ENCODE results near the gene BRWD1.

GRCh38 chr21:38912761-38913823 is 107.4 kb downstream of the ETS2 start:
- PRO-cap, result bidirectional peak, plus-strand start at chr21:38913233, minus-strand start at chr21:38913201; bidirectional peak, plus-strand start at chr21:38913682, minus-strand start at chr21:38913575

- PRO-cap, result unidirectional peak, minus-strand start at chr21:38915171
These were observed 108.9 kb downstream of the ETS2 start for GRCh38 chr21:38914380-38915323.

DNA sequence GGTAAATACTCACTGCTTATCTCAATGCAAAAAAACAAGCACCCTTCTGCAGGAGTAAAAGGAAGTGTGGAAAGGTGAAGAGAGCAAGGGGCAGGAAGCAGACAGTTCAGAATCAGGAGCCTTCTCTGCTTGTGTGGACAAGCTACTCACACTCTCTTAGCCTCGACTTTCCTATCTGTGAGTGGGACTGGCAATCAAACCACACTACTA is 149.0 kb downstream of the ETS2 start:
- PRO-cap, result no peak

DNA sequence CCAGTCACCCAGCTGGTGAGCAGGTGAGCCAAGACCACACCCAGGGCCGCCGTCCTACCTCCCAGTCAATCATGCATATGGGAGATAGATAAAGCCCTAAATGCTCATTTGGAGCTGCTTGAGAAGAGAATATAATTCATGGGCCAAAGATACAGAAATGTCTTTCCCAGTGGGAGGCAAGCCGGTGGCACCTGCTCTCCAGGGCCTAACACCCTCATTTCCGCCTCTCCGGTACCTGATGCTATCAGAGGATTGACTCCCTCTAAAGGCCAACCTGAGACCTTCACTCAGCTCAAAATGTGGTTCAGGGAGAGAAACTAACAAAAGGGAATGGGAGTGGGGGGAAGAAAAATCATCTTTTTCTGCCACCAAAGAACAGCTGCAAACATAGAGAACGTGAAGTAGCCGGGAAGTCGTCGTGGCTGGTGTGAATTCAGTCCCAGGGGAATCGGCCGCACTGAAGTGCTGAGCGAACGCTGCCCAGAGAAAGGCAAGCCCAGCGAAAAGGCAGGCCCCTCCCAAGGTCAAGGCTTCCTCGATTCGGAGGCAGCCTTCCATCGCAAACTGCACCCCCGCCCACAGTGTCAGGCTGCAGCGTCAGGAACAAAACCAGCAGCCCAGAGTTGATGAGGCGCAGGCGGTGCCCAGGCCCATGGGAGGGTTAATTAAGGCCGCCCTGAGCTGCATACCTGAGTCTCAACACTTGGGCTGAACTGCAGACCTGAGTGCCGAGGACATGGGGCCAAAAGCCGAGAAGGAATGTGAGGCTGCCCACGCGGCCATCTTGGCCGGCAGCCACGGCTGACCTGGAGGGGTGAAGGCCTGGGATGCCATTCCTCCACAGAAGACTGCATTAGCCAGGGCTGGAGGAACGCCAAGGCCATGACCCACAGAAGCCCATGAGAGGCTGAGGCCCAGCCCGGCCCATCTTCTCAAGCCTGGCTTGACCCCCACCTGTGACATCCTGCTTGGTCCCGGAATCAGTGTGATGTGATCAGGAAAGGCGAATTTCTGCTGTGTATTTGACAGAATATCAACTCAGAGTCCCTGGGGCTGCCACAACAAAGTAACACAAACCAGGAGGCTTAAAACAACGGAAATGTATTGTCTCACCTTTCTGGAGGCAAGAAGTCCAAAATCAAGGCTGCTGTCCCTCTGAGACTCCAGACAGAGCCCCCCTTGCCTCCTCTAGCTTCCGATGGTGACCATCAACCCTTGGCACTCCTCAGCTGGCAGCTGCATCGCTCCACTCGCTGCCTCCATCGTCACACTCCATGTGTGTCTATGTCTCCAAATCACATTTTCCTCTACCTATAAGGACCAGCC is 160.0 kb downstream of the PSMG1 start:
- PRO-cap, result bidirectional peak, plus-strand start at position 620 of the sequence, minus-strand start at position 459 of the sequence

GRCh38 chr21:39183689-39184534 is 661 bp upstream of the PSMG1 start:
- PRO-cap, result bidirectional peak, plus-strand start at chr21:39183936, minus-strand start at chr21:39183826; bidirectional peak, plus-strand start at chr21:39184000, minus-strand start at chr21:39184010

DNA sequence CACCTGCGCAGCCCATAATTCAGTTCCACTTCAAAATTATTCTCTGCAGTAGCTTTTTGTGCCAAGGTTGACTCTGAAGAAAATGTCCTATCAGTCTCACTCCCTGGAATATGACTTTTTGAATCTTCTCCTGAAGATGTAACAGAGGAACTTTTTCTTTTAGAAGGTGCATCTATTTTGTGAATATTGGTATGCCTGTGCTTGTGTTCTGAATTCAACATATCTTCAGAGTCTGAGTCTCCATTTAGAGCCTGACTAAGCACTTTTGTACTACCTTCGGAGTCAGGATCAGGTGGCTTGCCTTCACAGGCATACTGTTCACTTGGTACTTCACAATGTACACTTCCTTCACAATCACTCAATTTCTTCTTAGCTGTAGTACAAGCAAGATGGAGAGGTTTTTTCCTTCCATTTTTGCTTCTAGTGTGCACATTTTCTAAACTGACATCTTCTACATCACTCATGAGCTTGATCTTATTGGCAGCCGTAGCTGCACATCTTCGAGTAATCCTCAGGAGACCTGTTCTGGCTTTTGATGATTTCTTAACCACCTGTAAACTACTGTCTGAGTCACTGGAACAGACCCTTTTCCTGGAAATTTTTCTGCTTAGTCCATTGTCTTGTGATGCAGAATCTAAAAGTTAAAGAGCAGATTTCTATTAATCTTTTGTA is 13.7 kb upstream of the PSMG1 start:
- PRO-cap, result no peak

DNA sequence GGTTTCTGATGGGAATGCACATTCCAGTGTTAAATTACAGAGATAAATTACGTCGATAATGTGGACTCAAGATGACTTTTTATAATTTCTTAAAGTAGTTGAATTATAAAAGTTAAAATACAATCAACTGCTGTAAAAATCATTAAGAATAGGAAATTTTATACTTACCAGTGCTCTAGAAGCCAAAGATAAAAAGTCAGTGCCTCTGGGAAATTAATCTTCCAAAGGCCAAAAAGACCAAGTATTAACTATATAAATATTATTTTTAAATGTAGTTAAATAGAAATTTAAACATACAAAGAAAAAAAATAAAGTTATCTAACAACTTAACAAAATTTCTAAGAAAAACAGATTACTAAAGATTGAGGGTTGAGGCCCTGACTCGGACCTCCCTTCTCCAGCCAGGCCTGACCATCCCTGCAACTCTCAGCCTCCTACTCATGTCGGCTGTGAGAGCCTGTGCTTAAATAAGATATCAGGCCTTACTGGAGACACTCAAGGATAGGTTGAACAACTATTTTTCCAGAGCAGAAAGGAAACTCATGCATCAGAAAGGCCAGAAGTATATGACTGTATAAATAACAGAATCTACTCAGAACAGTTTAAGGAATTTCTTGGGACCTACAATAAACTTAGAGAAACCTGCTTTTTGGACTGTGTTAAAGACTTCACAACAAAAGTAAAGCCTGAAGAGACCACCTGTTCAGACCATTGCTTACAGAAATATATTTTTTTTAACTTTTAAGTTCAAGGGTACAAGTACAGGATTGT is 33.0 kb upstream of the PSMG1 start:
- PRO-cap, result no peak

GRCh38 chr21:39313152-39314200 is at the start of gene BRWD1:
TSS of gene BRWD1 (minus strand) at chr21:39313632.
- PRO-cap, result bidirectional peak, plus-strand start at chr21:39313377, minus-strand start at chr21:39313311; bidirectional peak, plus-strand start at chr21:39313686, minus-strand start at chr21:39313614; bidirectional peak, plus-strand start at chr21:39313910, minus-strand start at chr21:39313789

DNA sequence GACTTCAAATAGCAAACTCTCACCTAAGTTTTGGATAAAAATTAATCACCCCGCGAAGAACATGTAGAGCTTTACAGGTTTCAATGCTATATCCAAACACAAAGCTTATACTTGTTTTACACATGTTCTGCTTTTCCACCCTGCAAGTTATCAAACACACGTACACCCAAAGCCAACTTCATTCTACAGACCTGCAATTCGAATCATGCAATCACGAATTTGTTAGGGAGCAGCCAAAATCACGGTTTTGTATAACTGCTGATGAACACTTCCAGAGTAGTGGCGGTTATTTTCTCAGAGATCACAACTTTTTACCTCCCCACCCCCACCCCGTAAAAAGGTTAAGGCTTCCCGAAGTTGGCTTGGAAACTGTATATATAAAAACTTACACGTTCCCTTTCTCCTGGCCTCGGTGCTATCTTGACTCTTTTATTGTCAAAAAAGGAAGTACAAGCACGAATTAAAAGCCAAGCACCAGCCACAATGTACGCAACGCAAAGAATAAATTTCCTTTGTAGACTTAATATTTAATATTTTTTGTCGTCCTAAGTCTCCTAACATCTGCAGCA is 1.3 kb downstream of the HMGN1 start:
- PRO-cap, result no peak

GRCh38 chr21:39788378-39788955 is 43.5 kb downstream of the IGSF5 start:
- PRO-cap, result no peak

DNA sequence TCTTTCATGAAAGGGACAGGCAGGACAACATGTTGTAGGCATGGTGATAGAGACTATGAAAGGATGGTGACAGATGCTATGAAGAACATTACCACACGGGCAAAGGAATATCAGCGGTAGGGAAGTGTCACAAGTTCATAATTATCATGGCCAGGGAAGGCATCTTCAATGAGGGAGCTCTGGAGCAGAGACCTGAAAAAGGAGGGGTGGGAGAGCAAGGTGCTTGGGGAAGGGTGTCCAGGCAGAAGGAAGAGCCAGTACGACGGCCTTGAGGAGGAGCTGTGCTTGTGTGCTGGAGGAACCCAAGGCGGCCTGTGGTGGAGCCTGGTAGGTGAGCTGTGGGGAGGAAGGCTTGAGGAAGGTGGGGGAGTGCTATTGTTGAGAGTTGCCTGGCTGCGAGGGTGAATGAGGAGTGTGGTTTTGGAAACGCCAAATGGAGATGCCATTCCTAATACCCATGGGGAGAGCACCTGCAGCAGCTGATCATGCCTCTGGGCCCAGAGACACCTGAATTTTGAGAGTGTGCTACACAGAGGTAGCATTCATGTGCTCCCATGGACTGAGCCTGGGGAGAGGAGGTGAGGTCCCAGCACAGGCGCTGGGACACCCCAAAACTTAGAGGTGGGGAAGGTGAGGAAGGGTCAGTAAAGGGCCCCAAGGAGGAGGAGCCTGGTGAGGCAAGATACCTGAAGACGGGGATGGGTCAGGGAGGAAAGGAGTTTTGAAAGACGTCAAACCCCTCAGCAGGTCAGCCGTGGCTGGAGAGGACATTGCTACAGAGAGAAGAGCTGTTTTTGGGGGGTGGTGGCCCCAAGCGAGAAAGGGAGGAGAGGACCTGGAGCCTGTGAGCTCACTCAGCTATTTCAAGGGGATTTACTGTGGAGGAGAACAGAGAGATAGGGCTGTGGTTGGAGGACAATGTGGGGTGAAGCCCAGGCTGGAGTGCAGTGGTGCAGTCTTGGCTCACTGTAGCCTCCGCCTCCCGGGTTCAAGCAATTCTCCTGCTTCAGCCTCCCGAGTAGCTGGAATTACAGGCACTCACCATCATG is 35.5 kb downstream of the BACE2 start:
- PRO-cap, result no peak

GRCh38 chr21:41227583-41228408 is 59.8 kb downstream of the BACE2 start:
- PRO-cap, result no peak

GRCh38 chr21:41275105-41275843 is 41.3 kb upstream of the FAM3B start:
- PRO-cap, result no peak

- PRO-cap, result no peak
These were observed 12.6 kb upstream of the FAM3B start for GRCh38 chr21:41304000-41304502.

DNA sequence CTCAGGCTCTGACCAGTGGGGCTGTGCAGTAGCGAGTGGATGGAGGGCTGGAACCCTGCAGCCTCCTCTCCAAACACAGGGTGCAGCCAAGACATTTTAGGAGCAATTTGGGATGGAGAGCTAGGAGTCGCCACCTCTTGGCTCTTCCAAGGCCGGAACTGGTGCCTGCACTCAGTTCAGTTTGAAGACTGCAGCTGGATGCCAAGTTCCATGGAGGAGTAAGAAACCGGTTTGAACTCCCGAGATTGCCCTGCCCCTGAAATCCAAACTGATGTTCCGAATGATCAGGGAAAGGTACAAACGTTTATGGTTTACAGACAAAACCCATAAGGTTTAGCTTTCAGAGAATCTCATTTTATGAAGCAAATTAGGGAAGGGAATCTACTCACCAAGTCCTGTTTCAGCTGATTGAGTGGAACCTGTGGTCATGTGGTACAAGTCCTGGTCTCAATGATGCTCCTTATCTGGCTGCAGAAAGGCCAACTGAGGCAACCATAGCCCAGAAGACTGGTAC is 3.0 kb downstream of the MX1 start:
- PRO-cap, result no peak

DNA sequence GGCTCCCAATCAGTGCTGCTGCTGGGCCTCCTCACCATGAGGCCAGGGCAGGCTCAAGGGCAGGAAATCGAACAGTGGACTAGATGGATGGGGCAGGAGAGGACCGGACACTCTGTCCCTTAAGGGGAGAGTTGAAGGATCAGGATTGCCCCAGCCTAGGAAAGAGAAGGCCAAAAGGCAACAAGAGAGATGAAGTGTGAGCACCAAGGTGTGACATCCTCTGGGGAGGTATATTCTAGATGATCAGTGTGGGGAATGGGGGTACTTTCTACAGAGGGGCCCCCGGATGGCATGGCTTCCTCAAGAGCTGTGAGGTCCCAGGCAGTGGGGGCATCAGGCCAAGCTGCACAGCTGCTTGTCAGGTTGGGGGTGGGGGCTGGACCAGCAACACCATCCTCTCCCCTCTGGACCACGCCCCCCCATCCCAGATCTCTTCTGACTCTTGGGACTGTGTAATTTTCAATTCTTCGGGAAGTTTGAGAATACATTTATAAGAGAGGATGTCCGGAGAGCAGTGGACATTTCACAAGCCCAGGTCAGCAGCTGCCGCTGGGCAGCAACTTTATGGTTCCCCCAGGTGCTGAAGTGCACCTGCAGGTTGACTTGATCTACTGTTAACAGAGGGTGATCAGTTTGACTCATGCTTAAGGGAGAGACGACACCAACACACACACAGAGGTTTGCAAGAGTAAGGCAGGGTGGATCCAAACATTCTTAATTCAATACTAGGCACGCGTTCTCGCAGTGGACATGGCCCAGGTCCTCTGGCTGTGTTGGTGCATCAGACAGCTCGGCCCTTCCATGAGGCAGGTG is 34.1 kb downstream of the MX1 start:
- PRO-cap, result no peak

GRCh38 chr21:41485679-41486360 is 22.1 kb downstream of the TMPRSS2 start:
- PRO-cap, result no peak

DNA sequence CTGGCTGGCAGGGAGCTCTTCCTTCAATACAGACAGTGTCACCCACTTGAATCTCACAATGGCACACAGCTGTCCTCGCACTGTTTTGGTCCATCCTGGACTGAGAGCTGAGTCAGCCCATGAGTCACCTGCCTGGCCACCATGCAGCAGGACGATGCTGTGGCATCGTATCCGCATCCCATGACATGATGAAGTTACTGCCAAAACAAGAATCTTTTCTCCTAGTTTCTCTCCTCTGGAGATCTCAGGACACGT is 6.0 kb downstream of the TMPRSS2 start:
- PRO-cap, result no peak

- PRO-cap, result no peak
These were observed 125.7 kb downstream of the RIPK4 start for GRCh38 chr21:41641070-41641646.

DNA sequence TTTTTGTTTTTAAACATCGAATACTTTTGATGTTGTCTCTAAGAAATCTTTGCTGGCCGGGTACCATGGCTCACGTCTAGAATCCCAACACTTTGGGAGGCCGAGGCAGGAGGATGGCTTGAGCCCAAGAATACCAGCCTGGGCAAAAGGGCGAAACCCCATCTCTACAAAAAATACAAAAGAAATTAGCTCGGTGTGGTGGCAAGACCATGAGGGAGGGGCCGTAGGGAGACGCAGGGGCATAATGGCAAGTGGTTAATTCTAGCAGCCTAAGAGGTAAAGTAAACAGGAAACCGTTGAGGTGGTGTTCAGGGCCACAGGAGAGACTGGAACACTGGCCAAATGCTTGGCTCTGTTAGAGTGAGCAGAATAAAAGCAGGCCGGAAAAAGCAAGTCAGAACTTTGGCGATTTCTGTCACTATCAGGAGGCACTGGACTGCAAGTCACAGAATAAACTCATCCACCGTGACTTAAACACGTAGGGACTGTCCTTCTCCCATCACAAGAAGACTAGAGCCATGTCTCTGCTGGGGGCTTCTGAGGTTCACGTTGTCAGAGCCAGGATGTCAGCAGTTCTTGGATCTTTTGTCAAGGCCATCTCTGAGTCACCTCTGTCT is 89.2 kb downstream of the RIPK4 start:
- PRO-cap, result no peak

Measured in sciatic nerve (tissue), 1 donor.